Measurements from ENCODE around the genes LRRFIP1 and UBE2F.

- PRO-cap, result no peak
These were observed 25.5 kb upstream of the PRLH start for GRCh38 chr2:237540766-237541381.

DNA sequence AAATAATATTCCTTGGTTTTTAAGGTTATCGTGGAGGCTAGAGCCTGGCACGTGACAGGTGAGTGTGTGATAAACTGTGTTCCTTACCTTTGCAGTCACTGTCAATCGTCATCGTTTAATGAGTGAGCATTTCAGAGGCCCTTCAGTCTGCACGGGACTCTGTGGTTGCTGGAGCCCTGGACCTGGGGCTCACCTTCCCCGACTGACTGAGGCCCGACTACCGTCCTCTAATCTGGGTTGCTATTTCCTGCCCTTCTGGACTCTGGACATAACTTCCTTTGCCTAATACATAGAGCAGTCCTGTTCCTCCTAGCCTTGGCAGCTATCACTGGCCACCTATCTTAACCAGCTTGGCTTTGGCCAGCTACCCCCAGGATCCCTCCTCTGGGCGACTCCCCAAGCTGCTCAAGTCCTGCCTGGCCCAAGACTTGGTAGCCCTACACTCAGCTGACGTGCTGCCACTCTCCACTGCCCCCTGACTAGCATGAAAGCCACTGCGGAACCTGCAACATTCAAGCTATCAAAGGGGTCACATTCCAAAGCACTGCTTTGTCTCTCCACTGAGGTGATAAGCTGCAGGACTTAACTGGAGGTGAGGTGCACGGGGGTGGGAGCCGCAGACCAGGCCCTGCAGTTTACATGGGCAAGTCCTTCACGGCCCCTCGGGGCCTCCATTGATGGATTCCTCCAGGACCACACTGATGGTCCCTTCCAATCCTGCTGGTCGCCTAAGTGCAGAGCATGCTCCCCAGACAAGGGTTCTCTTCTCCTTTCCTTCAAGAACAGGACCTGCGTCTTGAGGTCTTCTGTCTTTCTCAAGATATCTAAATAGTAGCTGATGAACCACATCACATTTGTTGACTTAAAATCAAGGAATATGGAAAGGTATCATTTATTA lies 11.1 kb upstream of the RAB17 start:
- PRO-cap, result no peak

- PRO-cap, result bidirectional peak, plus-strand start at chr2:237627625, minus-strand start at chr2:237627489; bidirectional peak, plus-strand start at chr2:237627842, minus-strand start at chr2:237627839
These were observed at the start of gene LRRFIP1 for GRCh38 chr2:237627313-237628433. LRRFIP1 (plus strand) TSS chr2:237627587.

- PRO-cap, result no peak
These were observed 36.1 kb downstream of the LRRFIP1 start for GRCh38 chr2:237663303-237664011.

DNA sequence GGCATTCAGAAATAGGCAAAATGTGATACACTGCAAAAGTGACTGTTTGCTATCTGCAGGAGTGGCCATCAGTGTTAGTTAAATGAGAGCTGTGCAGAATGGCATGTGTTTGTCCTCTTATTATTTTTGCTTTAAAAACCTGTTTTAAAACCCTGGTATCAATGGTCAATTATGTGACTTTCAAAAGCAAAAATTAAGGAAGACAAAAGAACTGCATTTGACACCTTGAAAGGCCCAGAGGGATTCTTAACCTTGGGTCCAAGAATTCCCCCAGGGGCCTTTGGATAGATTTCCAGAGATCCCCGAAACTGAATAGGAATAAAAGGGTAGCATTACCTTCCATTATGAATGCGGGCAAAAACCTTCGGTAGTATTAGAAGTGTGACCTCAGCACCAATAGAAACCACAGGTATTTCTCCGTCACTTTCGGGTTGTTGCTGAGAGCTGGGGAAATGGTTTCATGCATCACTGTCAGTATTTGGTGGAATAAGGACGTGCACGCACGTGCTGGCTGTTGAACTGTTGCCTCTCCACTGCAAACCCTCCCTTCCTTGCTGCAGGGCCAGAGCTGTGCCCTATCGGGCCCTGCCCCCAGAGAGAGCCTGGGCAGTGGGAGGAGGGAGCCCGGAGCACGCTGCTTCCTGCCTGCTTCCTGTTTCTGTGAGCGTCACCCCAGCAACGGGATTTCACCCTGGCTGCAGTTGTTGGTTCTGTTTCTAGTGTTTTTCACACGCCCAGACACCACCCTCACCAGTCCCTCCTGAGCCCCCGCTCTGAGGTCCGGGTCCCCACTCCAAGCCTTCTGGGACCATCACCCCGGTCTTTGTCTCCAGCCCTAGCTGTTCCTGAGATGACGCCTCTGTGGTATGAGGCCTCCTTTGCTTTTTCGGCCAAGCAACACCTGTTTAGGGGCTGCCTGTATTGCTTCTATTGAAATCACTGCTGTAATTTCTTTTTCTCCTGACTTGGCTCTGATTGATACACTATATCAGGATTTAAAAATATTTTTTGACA lies 47.3 kb downstream of the LRRFIP1 start:
- PRO-cap, result no peak

DNA sequence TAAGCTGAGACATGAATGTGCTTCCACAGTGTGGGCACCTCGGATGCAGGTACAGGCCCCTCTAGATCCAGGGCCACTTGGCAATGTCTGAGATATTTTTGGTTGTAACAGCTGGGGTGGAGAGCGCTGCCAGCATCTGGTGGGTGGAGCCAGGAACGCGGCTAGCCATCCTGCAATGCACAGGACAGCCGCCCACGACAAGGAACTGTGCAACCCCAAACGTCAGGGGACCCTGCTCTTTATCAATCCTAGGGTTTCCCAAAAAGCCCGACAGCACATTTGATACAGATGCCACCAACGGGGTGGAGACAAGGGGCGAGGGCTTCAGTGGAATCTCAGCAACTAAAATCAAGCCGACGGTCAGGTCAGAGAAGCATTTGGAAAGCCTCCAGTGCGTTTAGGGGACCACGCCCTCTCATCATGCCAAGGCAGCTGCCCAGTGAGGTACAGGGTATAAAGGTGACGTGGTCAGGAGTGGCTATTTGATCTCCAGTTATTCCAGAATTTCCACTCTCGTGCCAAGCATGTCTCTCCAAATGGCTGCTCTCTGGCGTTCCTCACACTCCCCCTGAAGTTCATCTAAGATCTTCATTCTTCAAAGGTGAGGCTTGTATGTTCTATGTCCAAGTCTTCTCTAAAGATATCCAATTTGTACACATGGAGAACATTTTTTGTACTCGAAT lies 55.6 kb downstream of the LRRFIP1 start:
- PRO-cap, result no peak

DNA sequence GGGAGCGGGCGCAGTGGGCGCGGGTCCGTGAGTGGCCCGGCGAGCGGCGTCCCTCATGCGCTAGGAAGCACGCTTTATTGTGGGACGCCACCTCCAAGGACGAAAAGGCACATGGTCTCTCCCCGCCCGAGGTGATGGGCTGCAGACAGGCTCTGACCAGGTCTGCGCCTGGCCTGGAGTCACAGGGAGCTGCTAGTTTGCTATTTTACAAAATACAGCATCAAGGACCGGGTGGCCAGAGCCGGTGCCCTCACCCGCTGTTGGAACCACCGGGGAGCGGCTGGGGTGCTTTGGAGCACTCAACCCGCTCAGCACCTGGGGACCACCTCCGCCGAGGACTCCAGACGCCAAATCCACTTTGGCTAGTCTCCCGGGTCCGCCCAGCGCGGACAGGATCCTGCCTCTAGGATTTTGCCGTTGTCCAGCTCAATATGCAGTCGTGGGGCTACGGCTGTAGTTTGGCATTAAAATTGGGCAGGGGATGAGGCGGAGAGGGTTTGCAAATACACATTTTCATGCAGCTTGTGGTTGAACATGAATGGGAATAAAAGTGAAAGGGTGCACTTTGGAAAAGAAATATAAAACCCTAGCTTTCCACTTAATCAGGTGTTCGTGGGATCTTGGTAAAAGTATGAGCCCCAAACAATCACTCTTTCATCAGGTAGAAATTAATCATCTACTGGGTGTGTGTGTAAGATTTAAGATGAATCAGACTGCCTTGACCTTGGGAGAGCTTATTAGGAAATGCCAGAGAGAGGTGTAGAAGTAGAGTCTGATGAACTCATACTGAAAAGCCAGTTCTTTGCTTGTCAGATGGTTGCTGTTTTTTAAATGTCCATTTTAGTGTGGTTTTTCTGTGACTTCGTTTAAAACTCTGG lies 65.5 kb downstream of the LRRFIP1 start:
- PRO-cap, result bidirectional peak, plus-strand start at position 429 of the sequence, minus-strand start at position 355 of the sequence

DNA sequence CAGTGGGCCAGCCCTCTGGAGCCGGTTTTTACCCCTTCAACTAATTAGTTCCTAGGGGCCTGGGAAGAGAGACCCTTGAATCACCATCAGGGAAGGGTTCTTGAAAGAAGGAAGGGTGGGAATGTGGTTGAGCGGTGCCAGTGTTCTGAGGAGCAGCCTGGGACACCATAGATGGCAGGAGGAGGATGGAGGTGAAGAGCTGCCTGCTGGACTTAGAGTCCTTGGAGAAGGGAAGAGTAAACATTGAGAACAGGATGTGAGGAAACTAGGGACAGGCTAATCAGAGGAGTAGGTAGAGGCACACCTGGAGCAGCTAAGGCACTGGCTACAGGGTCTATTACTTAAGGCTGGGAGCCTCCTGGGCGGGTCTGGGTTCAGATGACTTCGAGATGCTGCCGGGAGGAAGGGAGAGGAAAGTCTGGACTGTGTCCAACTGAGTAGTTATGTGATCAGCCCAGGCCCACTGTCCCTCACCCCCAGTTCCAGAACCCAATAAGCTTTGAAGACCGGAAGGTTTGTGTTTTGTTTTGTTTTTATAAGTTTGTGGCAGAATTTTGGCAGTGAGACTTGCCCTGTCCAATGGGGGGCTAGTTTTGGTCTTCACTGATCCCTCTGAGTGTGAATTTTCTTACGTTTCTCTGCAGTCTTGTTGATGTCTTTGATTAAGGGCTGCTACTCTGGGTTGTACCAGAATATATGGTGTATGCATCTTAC lies 66.3 kb downstream of the LRRFIP1 start:
- PRO-cap, result no peak

DNA sequence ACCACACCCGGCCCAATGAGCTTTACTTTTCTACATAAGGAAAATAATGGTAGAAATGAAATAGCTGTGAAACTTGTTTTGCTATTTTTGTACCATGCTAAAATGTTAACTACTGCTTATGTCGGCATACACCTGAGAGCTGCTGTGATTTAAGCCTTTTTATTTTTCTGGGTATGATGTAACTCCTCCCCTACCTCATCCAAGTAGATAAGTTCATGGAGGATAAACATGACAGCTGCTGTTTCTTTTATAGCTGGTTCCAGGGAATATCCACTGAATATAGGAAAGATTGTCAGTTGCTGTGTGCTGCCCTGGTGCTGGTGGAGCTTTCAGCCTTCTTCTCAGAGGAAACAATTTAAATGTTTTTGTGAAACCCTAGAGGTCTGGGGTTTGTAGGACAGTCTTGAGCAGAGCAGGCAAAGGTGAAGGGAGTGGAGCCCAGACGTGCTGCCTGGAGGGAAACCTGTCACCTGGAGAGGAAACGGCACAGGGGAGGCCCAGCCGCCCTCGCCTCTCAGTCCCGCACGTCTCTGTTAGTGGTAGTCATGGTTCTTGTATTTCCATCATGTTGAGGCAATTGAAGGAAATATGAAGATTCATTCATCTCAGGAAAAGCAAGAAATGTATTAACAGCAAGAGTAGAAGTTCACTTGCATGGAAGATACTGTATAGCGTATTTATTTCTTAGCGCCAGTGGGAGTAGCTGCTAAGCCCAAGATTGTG lies 70.1 kb downstream of the LRRFIP1 start:
- PRO-cap, result no peak

GRCh38 chr2:237702944-237704093 lies 75.9 kb downstream of the LRRFIP1 start:
- PRO-cap, result no peak

GRCh38 chr2:237742466-237743056 lies 56.0 kb upstream of the RBM44 start:
- PRO-cap, result no peak

GRCh38 chr2:237966480-237967247 lies at the start of gene UBE2F:
UBE2F (plus strand) TSS chr2:237967014.
- PRO-cap, result unidirectional peak, minus-strand start at chr2:237966559; bidirectional peak, plus-strand start at chr2:237967024, minus-strand start at chr2:237966721

DNA sequence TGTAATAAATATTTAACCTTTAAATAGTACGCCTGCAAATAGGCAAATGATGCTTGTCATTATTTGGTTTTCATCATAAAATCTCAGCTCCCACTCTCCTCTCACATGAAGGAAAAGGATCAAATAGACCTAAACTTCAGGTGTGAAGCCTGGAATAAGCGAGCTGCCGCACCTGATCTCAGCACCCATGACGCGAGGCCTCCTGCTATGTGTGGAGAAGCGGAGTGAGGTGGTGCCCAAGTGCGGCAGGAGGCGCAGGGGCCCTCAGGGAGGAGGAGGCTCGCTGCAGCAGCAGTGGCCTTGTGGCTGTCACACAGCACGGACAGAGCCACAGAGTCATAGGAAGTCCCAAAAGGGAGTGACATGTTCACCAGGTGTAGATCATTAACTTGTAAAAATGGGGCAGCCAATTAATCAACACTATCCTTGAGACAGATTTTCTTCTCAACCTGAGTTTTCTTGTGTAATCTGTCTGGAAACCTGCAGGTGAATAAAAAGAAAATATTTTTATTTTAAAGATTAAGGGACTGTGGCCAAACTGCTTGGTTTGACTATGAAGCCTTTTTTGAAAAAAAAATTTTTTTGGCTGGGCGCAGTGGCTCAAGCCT lies 9.1 kb downstream of the SCLY start:
- PRO-cap, result no peak

DNA sequence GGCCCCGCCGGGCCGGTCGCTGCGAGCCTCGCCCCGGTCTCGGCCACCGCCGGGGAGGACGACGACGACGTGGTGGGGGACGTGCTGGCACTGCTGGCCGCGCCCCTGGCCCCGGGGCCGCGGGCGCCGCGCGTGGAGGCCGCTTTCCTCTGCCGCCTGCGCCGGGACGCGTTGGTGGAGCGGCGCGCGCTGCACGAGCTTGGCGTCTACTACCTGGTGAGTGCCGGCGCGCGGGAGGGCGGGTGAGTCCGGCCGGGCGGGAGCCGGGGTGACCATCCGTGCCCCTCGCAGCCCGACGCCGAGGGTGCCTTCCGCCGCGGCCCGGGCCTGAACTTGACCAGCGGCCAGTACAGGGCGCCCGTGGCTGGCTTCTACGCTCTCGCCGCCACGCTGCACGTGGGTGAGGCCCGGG lies 5.0 kb downstream of the ERFE start:
- PRO-cap, result no peak

GRCh38 chr2:238220806-238221298 lies 17.4 kb upstream of the ILKAP start:
- PRO-cap, result no peak

- PRO-cap, result no peak
These were observed 1.5 kb upstream of the HES6 start for GRCh38 chr2:238241131-238241893.

DNA sequence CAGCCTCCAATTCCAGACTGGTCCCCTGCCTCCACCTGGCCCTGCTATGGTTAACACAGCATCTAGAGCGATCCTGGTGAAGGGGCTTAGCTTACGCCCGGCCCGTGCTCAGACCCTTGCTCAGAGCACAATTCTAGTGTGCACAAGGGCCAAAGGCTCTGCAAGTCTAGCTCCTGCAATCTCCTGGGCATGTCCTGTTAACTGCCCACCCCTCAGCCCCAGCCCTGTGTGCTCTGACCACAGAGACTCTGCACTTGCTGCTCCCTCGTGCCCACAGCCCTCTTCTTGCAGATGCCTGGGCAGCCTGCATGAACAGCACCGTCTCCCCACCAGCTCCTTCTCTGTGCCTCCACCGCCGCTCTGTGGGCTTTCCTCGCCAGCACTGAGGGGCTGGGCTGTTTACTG lies 6.4 kb downstream of the PER2 start:
- PRO-cap, result no peak

DNA sequence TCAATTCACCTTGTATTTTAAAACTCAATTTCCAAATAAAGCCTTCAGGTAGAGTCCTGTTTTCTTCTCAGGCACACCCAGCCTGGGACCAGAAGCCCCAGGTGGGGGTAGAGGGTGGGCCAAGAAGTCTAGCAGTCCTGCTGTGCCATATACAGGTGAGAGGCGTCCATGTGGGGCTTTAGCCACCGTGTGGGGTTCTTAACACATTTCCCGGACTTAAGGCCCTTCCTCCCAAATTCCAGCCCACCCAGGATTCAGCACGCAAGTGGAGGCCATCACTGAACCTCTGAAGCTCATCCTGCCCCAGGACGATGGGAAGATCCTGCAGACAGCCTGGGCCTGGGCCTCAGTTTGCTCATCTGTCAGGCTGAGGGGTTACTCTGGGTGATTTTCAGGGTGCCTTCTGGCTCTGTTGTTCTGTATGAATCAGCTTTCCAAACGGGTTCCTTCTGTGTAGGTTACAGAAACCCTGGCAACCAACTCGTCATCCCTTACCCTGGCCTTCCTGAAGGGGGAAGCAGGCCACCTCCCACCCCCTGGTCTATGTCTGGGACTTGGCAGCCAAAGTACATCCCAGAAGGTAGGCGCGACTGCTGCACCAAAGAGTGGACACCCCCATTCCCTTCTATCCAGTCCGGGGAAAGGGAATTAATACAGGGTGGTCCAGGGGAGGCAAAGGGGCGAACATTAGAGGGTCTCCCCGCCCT lies 939 bp downstream of the PER2 start:
- PRO-cap, result unidirectional peak, plus-strand start at position 569 of the sequence

DNA sequence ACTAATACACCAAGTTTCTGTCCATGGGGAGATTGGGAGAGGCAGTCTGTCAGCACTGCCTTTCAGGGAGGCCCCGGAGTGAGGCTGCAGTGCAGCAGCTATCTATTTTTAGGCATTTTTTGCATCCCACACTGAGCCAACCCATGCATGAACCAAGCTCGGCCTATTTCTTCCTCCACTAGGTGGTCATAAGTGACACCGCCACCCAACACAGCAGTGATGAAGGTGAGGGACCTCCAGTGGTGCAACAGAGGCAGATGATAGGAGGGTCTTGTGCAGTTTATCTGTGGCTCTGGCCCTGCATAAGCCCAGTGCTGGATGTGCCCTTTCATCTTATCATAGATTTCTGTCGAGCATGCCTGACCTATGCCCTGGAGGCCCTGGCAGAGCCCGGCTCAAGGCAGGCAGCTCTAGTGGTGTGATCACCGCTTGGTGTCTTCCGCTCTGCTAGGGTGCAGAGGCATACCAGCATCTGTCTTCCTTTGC lies 13.9 kb upstream of the TRAF3IP1 start:
- PRO-cap, result no peak

DNA sequence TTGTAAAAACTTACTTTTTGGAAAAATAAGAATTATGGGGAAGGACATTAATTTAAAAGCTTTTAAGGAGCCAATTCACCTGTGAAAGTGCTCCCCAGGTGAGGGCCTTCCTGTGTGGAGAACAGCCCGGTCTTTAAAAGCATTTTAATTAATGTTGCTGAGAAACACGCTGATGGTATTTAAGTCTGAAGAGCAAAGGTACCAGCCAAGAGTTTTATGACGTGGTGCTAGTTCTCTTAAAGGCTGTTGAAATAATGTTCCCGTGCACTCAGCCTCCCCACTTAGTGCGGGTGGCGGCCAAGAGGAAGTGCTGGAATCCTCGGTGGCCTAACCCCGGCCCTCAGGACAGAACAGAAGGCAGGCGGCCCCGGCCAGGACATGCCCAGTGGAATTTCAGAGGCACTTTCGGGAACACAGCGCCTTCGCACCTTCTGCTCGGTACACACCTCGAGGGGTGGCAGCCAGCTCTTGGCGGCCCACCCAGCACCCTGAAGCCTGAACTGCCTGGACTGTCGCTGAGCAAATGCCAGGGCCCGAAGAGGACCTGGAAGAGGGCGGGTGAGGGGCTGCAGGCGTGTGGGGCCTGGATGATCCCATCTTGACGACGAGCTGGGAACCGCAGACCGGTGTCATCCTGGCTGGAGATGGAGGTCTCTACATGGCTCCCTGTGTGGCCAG lies 142.8 kb downstream of the ASB1 start:
- PRO-cap, result no peak